Measurements from ENCODE around the genes CROT, ZNF804B and CDK14.

DNA sequence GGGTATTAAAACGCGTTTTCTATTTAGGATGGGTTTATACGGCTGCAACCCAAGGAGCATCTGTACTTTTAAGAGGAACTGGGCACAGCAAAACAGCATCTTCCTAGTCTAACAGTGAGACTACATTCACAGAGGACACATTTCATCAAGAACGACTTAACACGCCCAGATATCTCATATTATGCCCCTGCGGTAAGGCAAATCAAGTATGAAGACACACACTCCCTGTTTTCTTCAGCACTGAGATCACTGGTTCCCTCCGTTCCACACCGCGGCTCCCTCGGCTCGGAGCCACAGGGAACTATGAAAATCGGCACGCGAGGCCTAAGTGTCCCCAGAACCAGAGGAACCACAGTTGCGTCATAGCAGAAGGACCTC lies 439 bp upstream of the DMTF1 start:
- PRO-cap, result bidirectional peak, plus-strand start at position 237 of the sequence, minus-strand start at position 303 of the sequence
- RAMPAGE, long total RNA, 4 experiments, result no peak in any of the 4 experiments

- PRO-cap, result no peak
- RAMPAGE, long total RNA, 4 experiments, result no peak in any of the 4 experiments
Measured at GRCh38 chr7:87161391-87162089, 9.3 kb downstream of the DMTF1 start.

GRCh38 chr7:87344768-87345806 lies at the start of gene CROT:
CROT (plus strand) TSS chr7:87345664.
- PRO-cap, result bidirectional peak, plus-strand start at chr7:87345291, minus-strand start at chr7:87345248; bidirectional peak, plus-strand start at chr7:87345691, minus-strand start at chr7:87345531
- RAMPAGE, long total RNA, 4 experiments, result start-site peak on the plus strand in 3 of 4 experiments, at chr7:87345663-87345730 at its widest, 79 to 254 reads per replicate; start-site peak on the minus strand in 3 of 4 experiments, at chr7:87345472-87345536 at its widest, 18 to 182 reads per replicate

DNA sequence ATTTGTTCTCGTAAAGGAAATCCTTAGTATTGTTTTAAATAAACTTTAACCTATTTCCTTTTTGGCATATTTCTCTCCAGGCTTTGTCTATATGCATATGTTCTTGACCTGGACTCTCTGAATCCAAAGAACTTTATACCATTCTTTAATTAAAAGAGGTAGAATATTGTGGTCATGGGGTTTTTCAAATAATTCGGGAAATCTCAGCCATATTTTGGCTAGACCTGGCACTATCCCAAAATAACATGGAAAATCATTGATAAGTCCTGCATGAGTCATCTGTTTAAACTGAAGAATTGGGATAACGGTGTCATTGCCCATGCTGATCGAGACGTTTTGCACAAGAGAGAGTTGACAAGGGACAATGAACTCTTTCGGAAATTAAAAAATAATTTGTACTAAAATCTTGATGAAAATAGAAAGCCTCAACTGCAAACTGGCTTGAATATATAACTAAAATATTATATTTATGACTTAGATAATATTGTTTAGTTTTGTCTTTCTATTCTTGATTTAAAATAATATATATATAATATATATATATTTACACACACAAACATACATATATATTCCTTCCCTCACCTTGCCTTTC lies 19.9 kb upstream of the ABCB4 start:
- PRO-cap, result no peak
- RAMPAGE, long total RNA, 4 experiments, result no peak in any of the 4 experiments

DNA sequence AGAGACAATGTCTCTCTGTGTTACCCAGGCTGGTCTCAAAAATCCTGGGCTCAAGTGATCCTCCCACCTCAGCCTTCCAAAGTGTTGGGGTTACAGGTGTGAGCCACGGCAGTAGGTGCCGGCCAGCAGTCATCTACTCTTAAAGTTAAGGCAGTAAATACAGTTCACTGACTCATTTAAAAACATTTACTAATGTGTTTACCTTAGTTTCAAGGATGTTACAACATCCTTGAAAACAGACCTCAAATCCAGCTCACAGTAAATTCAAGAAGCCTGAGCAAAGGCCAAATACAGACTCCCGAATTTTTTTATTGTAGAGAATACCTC lies 29.6 kb upstream of the ABCB4 start:
- PRO-cap, result no peak
- RAMPAGE, long total RNA, 4 experiments, result no peak in any of the 4 experiments

- PRO-cap, result no peak
- RAMPAGE, long total RNA, 4 experiments, result no peak in any of the 4 experiments
Measured at GRCh38 chr7:88225879-88226588, 6.2 kb upstream of the SRI start.

GRCh38 chr7:88304991-88305547 lies 1.6 kb downstream of the STEAP4 start:
- PRO-cap, result no peak
- RAMPAGE, long total RNA, 4 experiments, result no peak in any of the 4 experiments

DNA sequence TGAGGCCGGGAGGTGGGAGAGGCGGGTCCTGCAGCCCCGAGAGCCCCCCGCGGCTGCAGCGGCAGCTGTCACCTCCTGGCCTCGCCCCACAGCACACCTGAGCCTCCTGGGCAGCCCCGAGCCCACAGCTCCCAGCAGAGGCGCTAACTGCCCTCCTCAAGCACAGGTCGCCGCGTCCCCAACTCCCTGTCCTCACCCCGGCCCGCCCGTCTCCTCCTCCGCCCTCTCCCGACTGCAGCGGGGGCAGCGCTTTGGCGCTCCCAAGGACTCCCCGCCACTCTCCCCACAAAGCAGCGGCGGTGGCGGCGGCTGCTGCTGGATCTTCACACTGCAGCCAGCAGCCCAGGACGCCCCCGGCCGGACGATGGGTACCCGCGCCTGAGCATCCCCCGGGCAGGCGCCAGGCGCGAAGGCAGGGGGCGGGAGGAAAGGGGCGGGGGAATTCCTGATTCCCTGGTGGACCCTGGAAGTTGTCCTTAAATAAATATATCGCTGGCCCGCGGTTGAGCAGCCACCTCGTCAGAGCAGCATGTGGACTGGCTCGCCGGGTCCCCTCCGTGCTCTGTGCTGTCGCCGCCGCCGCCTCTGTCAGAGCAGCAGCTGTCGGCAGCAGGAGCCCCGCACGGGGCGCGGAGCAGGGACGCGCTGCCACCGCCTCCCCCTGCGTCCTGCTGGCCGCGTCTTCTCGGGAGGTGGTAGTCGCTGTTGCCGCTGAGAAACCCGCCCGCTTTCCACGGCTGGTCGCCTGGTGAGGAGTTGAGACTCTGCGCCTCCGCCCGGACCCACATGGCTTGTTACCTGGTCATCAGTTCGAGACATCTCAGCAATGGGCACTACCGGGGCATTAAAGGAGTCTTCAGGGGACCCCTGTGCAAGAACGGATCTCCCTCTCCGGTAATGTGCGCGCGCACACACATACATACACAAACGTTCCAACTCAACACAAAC lies at the start of gene ZNF804B:
Gene ZNF804B (plus strand): TSS at position 510 of the 948 bp plus-strand sequence.
- PRO-cap, result no peak
- RAMPAGE, long total RNA, 4 experiments, result no peak in any of the 4 experiments

- PRO-cap, result no peak
- RAMPAGE, long total RNA, 4 experiments, result start-site peak on the plus strand in 1 of 4 experiments, at chr7:90213957-90214373 at its widest, 10 reads per replicate
Measured at GRCh38 chr7:90213316-90214328, 2.1 kb downstream of the STEAP2 start.

- PRO-cap, result no peak
- RAMPAGE, long total RNA, 4 experiments, result no peak in any of the 4 experiments
Measured at GRCh38 chr7:90412541-90413424, 9.5 kb downstream of the CLDN12 start.

- PRO-cap, result bidirectional peak, plus-strand start at chr7:90596016, minus-strand start at chr7:90595906; bidirectional peak, plus-strand start at chr7:90596323, minus-strand start at chr7:90596242; bidirectional peak, plus-strand start at chr7:90596709, minus-strand start at chr7:90596575
- RAMPAGE, long total RNA, 4 experiments, result start-site peak on the plus strand in 4 of 4 experiments, at chr7:90595991-90596643 at its widest, 5 to 18 reads per replicate
Measured at GRCh38 chr7:90595519-90596734, at the start of gene CDK14. CDK14 (plus strand) TSS chr7:90596321.

DNA sequence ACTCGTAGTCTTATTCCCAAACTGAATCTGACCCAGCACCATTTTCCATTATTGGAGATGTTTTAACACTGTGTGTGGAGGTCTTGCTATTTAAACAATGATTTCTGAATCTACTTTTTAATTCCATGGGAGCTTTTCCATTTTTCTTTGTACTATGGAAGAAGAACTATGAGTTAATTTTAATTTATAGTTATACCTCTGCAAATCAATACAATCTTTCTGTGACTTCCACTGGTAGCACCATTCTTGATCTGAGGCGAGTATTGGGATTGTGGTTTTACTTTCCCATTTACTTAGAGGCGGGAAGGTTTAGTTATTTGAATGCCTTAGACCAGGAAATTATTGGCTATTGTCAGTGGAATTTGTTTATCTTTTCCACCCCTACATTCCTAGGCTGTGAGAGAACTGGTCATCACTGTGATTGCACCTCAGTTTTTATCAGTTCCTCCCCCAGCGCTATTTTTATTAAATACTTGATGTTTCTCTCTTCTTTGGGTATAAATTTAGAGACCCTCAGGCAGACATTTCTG lies 29.8 kb downstream of the CDK14 start:
- PRO-cap, result no peak
- RAMPAGE, long total RNA, 4 experiments, result no peak in any of the 4 experiments

- PRO-cap, result unidirectional peak, plus-strand start at chr7:90648164
- RAMPAGE, long total RNA, 4 experiments, result no peak in any of the 4 experiments
Measured at GRCh38 chr7:90647943-90648450, 51.9 kb downstream of the CDK14 start.

- PRO-cap, result no peak
- RAMPAGE, long total RNA, 4 experiments, result no peak in any of the 4 experiments
Measured at GRCh38 chr7:90710234-90710874, 114.2 kb downstream of the CDK14 start.

GRCh38 chr7:90777101-90777580 lies 181.0 kb downstream of the CDK14 start:
- PRO-cap, result no peak
- RAMPAGE, long total RNA, 4 experiments, result no peak in any of the 4 experiments

- PRO-cap, result no peak
- RAMPAGE, long total RNA, 4 experiments, result no peak in any of the 4 experiments
Measured at GRCh38 chr7:91945343-91945885, 4.8 kb downstream of the AKAP9 start.

- PRO-cap, result no peak
- RAMPAGE, long total RNA, 4 experiments, result start-site peak on the plus strand in 1 of 4 experiments, at chr7:92061263-92061313 at its widest, 86 reads per replicate
Measured at GRCh38 chr7:92061037-92061458, 73.2 kb downstream of the CYP51A1 start.

DNA sequence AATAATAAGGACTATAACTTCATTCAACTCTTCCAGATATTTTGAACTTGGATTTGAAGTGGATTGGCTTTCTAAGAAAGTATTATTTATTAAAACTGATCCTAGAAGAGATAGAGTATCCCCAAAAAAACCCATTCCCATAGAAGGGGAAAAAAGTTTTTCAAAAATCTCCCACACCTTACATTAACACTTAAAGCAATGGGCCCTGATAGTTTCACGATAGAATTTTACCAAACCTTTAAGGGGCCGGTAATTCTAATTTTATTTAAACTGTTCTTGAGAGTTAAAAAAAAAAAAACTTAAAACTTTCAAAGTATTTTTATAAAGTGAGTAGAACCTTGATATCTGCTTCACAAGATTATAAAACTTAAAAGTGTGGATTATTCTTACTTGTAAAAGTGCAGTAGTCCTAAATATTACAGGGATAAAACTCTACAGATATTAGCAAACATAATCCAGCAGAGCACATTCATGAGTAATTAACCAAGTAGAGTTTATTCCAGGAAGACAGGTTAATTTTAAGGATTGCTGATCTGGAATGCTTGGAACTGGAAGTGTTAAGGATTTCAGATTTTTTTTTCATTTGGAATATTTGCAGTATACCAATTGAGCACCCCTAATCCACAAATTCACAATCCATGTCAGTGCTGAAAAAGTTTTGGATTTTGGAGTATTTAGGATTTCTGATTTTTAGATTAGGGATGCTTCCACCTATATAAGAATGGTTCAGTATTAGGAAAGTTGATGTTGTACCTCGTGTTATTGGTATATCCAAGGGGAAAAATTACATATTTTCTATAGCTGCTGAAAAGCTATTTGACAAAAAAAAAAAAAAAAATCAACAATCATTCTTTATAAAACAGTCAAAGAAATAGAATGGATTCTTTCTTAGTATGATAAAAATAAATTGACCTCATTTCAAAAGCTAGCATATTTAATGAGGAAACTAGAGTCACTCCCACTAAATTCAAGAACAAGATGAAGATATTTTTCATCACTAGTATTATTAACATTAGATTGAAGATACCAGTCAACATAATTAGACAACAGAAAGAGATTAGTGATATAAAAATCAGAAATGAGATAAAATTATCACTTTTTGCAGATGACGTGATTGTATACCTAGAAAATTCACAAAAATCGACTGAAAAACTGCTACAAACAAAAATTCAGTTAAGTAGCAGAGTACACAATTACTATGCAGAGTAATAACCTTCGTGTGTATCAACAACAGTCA lies 69.2 kb upstream of the GATAD1 start:
- PRO-cap, result no peak
- RAMPAGE, long total RNA, 4 experiments, result no peak in any of the 4 experiments

GRCh38 chr7:92447859-92448662 lies 779 bp downstream of the GATAD1 start:
- PRO-cap, result bidirectional peak, plus-strand start at chr7:92448025, minus-strand start at chr7:92447949; unidirectional peak, minus-strand start at chr7:92448085
- RAMPAGE, long total RNA, 4 experiments, result no peak in any of the 4 experiments

DNA sequence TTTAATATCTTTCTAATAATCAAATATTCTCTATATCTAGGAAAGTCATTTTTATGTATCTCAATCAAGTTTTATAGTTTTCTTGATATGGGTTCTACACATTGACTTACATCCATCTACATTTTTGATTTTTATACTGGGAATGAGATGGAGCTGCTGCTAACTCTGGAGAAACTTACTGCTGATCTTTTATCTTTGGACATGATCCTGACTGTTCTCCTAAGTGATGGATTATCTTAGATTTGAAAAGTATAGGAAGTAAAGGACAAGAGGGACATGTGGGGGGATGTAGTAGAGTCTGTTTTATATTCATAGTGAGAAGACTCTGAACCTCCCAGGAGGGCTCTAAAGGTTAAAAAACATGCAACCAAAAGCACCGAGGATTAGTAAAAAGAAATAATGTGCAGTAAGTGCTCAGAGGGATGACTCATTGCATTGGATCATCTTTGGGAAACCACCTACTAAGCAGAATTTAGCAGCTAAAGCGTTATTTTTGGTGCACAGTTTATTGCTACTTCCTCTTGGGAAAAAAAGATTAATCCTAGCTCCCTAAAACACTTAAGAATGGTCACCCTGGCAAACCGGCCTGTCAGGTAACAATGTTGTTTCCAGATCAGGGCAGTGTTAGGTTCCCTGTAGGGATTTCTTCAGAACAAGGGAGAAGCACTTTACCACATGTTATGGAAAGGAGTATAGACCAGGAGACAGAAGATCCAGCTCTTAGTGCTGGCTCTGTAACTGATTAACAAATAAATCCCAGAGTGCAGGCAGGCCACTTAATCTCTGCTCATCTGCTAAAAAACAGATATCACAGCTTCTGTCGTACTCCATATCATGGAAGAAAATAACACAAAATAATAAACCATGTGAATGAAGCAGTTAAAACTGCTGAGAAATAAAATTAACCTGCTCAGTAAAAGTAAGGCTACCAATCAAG lies 44.7 kb upstream of the FAM133B start:
- PRO-cap, result no peak
- RAMPAGE, long total RNA, 4 experiments, result no peak in any of the 4 experiments

Measured in Peyer's patch (tissue), 4 donors.